ReNcell CX (cell line): ENCODE measurements around the genes NXPH1 and TMEM106B.

GRCh38 chr7:8213415-8213740, 48.6 kb downstream of the ICA1 start:
- PRO-cap: no peak

- PRO-cap: no peak
These were observed 672 bp downstream of the ICA1 start for GRCh38 chr7:8261256-8261733.

- PRO-cap: no peak
These were observed at the start of gene NXPH1 for GRCh38 chr7:8433395-8433877. Gene NXPH1, plus strand, starts transcription at chr7:8433609.

- PRO-cap: no peak
These were observed 1050.7 kb downstream of the NDUFA4 start for GRCh38 chr7:9889201-9889748.

- PRO-cap: no peak
These were observed 944.3 kb downstream of the NDUFA4 start for GRCh38 chr7:9995764-9995985.

- PRO-cap: no peak
These were observed 867 bp upstream of the PHF14 start for GRCh38 chr7:10972588-10973422.

DNA sequence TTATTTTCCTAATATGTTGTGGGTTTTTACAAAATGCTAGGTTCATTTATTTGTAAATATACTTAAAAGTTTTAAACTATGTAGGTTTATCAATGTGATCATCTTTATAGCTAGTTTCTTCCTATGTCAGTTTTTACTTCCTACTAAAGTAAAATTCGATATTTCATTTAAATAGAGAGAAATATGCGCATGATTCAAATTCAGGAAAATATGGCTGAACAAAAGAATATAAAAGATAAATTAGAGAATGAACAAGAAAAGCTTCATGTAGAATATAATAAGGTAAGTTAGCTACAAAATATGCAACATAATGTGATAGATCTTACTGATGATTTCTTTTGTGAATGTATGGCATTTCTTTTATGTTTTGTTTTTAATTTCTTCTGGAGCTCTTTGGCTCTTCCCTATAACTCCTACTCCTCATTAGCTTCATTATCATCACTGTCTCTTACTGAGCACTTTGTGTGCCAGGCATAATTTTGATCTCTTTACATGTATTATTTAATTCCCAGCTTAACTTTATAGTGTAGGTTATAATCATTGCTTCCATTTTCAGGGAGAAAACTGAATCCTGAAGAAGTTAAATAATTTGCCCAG, 63.2 kb downstream of the PHF14 start:
- PRO-cap: no peak

DNA sequence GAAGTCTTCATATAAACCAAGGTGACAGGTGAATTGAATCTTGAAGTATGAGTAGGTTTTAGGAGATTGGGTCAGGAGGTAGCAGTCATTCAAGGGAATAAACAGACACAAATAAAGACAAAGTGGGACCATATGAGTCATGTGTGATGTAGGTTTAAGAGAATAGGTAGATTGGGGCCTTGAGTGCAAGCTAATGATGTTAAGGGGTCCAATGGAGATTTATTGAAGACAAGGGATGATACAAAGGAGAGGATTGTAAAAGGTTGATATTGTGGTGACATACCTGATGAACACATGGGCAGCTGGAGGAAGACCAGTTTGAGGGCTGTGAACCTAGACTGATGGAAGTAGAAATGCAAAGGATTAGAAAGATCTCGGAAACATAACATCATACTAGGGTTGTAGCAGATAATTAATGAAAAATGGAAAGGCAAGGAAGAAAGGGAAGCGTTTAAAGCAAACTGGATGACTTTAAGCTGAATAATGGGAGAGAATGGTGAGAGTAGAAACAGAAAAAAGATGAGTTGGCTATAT, 117.2 kb downstream of the PHF14 start:
- PRO-cap: no peak

DNA sequence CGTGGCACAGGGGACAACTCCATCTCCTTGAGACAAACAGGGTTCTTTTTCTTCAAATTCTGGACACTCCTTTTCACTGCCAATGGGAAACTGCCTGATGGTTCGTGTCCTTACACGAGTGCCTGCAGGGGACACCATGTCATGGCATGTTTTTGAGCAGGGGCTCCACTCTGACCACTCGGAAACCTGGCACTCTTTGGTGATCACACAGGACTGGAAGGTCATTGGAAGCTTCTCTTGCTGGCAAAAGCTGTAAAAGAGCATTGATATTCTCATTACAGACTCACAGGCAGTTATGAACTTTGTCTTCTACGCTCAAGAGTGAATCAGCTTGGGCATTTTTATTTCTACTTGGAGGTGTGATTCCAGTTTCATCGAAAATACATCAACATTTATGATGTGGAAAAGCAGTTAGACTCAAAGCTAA, 238.7 kb downstream of the THSD7A start:
- PRO-cap: no peak

- PRO-cap: bidirectional peak, plus-strand start at chr7:12211304, minus-strand start at chr7:12211163
These were observed at the start of gene TMEM106B for GRCh38 chr7:12210860-12212001. Gene TMEM106B, plus strand, starts transcription at chr7:12211294.

GRCh38 chr7:12691625-12692413, 4.4 kb downstream of the ARL4A start:
- PRO-cap: no peak

DNA sequence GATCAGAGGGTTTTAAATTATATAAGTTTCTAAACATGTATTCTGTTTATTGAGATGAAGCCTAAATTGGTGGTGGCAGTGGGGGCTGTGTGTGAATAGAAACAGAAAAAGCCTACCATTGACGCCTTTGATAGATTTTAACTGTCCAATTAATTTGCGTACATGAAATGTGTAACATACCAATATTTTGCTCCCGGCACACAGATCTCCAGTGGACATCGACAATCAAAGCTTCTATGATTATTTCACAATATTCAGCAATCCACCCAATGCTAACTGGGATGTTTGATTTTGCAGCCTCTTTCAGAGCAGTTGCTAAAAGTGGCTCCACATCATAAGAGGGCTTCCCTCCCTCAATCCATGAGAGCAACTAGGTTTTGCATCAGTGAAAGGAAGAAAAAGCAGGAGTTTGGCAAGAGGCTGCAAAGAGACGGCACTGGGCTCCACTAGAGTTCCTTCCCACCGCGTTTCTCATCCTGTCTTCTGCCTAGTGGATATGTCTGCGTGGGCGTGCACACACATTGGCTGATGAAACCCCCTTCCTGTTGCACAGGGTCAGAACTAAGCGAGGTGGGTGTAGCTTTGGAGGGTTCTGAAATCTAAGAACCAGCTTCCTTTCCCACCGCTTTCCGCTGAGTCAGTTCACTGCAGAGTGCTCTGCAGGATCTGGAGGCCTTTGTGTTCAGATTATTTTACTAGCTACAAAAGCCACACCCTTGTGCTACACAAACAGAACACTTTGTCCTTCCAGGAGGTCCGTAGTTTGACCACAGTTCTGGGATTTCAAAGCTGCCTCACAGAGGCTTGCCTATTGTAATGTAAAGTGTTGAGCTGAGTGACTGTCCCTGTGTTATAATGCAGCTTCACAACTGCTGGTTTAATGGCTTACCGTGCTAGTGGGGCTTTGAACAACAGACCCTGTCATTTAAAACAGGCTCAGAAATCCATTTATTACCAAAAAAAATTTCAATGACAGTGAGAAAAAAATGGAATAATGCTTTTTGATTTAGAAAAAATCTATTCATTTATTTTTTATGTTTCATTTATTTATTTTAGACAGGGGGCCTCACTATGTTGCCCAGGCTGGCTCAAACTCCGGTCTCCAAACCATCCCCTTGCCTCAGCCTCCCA, 28.1 kb downstream of the ARL4A start:
- PRO-cap: no peak

GRCh38 chr7:12718835-12719516, 31.5 kb downstream of the ARL4A start:
- PRO-cap: no peak

GRCh38 chr7:14154910-14155123, 165.4 kb upstream of the ETV1 start:
- PRO-cap: no peak

DNA sequence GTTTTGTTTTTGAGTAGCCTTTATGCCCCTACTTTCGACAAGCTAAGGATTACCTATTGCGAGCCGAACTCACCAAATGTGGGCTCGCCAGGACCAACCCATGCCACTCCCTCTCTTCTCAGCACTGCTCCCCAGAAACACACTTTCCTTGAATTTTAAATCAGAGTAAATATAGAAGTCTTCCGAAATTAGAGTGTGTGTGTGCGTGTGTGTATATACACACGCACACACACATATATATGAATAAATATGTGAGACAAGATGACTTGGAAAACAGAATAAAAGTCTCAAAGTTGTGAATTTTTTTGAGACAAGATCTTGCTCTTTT, 96.7 kb downstream of the AGMO start:
- PRO-cap: no peak

DNA sequence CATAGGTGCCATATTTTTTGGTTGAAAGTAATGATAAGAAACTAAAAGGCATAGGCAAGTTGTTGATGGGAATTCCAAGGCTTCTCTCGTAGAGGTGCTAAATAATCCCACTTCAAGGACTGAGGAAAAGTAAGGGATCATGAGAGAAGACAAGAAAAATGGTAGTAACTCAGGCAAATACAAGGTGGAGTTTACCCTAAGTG, 23.9 kb downstream of the AGMO start:
- PRO-cap: no peak

DNA sequence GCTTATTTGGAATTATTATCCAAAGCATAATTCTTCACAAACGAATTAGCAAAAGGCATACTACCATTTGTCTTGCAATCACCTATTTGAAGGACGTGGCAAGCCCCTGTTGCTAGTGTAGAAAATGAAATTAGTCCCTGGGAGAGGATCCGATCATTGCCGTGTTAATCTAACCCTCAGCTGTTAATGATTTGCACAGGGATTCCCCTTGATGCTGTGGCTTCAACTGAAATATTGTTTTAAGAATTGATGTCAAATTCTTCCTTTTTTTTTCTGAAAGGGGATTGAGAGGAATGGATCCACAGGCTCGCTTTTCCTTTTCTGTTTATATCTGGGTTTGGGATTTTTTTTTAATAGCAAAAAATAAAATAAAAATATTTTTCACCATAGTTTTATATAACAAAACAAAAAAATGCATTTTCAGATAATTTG, 4.5 kb downstream of the AGMO start:
- PRO-cap: no peak

DNA sequence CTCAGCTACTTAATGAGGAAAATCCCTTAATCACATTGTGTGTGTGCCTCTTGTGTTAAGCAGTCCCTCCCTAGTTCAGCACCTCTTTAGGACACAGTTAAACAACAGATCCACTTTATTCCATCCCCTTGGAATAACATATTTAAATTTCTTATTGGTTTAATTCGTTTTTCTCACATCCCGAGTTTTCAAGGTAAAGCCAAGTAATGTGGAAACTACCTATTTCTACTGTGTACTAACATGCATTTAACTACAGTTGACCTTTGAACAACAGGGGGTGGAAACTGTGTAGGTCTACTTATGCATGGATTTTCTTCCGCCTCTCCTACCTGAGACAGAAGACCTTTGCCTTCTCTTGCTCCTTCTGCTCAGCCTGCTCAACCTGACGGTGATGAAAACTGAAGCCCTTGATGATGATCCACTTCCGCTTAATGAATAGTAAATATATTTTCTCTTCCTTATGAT, 18.6 kb downstream of the MEOX2 start:
- PRO-cap: no peak

- PRO-cap: no peak
These were observed 2.5 kb downstream of the MEOX2 start for GRCh38 chr7:15683950-15684415.

DNA sequence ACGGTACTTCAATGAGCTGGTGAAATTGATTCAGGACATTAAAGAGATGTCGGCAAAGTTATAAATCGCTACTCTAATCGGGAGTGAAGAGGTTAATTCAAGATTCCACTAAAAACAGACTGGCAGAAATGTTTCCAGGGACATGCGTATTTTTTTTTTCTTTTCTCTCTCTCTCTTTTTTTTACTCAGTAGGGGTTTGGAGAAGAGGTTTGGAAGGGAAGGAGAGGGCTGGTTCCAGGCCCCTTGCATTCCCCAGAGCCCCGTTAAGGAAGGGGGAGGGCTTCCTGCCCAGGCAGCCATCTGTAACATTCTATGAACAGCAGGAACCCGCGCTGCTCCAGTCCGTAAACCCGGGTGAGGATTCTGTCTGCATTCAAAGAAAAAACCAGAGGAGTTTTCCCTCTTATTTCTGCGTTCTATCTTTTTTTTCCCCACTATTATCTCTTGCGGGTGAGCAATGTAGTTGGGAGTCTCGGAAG, 152.8 kb upstream of the MEOX2 start:
- PRO-cap: no peak